Ascending aorta (tissue), 1 donor: ENCODE measurements around a stretch of chr7.

- PRO-cap, result no peak
Observed at GRCh38 chr7:45001732-45002757, 2.0 kb downstream of the CCM2 start.

DNA sequence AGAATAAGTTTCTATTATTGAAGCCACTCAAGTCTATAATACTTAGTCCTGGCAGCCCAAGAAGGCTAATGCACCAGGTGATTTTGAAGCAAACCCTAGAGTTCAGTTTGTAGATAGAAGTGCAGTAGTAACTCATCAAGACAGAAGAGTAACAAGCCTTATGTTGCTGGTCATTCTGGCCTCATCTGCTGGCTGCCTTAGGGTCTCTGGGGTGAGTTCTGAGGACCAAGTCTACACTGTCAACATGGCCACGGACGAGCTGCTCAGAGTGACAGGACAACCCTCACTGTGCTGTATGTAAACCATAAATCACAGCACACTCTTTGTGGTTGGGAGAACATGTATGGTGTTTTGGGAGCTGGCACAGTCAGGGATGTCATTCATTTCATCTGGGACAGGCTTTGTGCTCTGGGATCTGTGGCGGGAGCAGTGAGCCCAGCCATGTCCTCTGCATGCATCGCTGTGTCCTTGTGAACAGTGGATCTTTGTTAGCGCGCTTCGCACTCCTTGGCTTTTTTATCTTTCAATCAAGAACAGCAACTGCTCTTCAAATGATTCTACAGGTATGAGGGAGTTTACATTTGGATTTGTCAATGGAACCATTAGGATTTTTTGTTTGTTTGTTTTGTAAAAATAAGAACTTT, 7.0 kb downstream of the CCM2 start:
- PRO-cap, result no peak

DNA sequence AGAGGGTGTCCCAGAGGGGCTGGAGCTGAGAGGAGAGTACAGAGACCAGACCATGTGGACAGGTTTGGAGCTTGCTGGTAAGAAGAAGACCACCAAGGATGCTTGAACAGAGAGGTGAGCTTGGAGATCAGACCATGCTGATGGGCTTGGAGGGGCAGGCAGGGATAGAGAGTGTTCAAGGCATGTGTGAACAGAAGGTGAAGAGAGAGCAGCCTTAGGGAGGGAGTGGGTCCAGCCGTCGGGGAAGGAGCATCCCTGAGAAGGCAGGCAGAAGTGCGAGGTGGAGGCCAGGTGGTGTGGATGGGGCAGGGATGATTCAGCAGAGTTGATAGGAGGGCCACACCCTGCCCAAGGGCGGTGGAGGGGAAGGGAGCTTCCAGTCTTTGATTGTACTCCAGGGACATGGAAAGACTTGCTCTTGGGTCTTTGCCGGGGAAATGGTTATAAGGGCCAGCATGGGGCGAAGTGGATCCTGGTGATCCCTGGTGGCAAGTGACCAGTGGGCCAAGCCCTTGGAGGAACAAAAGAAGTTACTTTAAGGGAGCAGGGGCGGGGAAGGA, 83.6 kb downstream of the RAMP3 start:
- PRO-cap, result no peak

- PRO-cap, result no peak
Observed at GRCh38 chr7:45691037-45691422, 116.9 kb downstream of the ADCY1 start.

DNA sequence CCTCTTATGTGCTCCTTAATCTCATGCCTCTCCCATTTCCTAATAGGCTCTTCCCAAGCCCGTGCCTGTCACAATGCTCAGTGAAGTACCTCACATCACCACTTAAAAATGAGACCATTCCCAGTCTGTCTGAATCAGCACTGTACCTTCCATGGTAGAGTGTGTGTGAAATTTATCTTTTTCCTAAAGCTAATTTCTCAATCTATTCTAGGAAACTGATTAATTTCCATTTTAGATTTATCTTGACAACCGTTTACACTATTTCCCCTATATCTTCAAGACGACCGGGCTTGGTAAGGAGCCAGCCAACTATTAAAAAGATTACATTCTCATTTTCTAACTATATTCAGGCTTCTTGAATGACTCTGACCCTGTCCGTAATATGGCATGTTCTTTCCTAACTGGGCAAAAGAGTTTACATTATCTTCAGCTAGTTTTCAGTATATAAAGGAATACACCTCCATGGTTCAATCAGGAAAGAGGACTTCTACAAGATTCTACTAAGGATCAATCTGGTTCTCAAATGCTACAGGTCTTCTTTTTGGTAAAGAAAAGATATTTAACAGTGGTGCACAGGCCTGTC, 110.1 kb downstream of the CCDC201 start:
- PRO-cap, result no peak

DNA sequence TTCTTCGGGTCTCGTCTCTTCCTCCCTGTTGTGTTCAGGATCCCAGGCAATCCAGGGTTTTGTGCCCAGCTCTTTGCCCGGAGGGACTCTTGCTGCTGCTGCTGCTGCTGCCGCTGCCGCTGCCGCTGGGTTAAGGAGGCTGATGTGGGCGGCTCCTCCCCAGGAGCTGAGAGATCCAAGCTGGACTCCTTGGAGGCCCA, 6.9 kb downstream of the CCDC201 start:
- PRO-cap, result no peak

DNA sequence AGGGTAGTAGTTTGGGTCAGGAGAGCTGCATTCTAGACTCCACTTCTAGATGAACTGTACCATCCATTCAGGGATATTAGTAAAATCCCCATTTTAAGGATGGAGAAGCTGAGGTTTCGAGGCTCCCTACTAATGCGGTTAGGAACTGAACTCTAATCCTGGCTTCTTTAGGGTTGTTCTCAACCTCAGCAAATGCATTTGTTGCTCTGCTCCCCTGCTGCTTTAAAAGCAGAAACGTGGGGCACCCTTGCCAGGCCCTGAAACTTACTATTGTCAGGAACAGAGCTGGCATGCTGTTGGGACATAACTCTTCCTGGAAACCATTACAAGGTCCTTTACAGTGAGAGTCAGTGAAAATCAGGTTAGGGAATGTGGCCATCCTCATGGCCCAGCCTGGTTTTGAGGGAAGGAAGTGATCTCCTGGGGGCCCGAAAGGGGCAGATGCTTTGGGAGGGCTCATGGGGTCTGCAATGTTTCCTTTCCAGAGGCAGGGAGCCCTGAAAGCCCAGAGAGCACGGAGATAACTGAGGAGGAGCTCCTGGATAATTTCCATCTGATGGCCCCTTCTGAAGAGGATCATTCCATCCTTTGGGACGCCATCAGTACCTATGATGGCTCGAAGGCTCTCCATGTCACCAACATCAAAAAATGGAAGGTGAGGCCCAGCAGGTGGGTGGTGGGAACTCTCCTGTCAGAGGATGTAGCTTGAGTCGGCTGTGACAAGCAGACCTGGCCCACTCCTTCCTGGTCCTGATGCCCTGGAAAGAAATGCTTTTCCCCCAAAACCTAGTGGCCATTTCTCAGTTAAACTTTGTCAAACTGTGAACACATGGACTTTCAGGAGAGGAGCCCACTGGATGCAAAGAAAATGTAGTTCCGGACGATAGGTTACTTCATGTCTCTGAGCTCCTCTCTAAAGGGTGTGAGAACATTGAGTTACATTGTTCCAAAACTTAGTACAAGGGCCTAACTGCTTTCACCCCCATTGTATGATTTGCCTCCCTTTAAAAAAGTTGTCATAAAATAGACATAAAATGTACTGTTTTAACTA, 2.1 kb downstream of the IGFBP1 start:
- PRO-cap, result no peak

- PRO-cap, result no peak
Observed at GRCh38 chr7:45922841-45923250, 1.8 kb upstream of the IGFBP3 start.

DNA sequence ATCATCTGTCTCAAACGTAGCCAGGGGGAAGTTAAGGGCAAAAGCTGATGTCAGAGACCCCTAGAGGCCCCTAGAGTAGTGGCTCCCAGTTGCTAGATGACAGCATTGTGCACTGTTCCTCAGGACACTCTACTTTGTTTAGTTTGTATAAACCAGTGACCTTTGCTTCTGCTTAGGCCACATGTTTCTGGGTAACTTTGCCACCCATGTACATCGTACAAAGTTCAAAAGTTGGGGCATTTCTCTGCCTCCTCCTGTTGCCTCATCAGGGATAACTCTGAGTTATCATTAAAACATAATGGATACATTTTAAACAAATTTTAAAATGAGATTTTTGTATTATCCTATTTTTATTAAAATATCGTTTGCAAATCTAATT, 233.4 kb upstream of the IGFBP3 start:
- PRO-cap, result no peak

DNA sequence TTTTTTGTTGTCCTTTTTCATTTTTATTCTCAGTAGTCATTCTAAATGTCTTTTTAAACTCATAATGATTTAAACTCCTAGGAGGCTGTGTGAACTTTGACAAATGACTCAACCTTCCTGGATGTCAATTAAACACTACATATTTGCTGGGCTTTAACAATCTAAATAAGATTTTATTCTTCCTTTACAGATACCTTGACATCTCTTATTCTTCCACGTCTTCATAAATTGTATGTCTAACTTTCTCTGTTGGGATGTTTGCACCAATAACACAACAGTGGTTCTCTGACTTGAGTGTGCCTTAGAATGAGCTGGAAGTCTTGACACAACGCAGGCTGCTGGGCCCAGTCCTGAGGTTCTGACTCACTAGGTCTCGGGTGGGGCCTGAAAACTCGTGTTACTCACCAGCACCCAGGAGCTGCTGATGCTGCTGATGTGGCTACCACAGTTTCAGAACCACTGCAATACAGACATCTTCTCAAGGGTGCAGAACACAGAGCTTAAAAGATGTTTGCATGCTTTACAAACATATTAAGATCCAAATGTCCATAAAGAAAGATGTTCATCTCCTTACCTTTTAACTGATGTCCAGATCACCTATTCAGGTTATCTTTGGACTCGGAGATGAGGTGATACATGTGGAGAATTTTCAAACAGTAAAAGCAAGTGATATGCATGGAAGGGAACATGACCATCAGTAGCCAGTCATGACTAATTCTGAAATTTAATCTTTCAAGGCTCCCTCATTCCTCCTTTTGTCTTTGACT, 565.8 kb upstream of the IGFBP3 start:
- PRO-cap, result bidirectional peak, plus-strand start at position 469 of the sequence, minus-strand start at position 303 of the sequence

DNA sequence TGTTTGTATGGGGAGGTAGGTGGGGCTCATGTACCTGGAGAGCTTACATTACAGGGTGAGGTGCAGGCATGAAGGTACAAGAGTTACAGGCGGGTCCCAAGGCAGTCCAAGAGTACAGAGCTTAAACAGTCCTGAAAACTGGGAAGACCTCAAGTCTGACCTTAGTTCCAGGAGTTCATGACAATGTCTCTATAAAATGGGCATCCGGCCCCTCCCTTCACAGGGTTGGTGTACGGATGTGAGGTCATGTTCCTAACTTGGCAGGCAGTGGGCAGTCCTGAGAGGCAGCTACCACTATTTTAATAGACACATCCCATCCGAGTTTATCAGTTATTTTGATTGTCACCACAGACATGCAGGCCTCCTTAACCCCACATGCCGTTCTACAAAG, 647.4 kb upstream of the IGFBP3 start:
- PRO-cap, result no peak

DNA sequence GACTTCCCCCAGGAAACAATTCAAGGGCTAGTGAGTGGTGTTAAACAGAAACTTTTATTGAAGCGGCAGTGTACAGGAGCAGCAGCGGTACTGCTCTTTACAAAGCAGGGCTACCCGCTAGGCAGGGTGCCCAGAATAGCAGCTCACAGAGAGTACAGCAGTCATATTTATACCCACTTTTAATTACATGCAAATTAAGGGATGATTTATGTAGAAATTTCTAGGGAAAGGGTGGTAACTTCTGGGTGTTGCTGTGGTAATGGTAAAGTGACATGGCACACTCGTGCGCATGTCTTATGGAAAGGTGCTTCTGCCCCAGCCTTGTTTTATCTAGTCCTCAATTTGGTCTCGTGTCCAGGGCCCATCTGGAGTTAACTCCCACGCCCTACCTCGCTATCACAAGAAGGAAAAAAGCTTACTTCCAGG, 612.0 kb downstream of the TNS3 start:
- PRO-cap, result no peak

DNA sequence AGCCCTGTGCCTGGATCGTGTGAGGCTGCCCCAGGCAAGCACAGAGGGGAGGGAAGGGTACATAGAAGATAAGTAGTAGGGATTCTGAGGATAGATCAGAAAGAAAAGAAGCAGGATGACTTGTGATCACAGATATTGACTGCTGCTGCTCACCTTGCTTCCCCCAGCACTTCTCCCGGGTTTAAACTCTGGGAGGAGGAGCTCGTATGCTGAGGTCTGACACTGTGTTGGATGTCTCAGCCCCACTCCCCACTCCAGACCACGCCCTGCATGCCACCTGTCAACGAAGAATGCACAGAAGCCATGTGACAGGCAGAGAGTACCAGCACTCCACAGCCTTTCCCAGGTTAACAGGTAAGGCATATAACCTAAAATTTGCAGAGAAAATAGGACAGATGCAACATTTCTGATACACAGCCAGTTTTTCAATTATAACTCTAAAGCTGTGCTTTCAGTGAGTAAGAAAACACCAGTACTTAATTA, 388.9 kb downstream of the TNS3 start:
- PRO-cap, result no peak

DNA sequence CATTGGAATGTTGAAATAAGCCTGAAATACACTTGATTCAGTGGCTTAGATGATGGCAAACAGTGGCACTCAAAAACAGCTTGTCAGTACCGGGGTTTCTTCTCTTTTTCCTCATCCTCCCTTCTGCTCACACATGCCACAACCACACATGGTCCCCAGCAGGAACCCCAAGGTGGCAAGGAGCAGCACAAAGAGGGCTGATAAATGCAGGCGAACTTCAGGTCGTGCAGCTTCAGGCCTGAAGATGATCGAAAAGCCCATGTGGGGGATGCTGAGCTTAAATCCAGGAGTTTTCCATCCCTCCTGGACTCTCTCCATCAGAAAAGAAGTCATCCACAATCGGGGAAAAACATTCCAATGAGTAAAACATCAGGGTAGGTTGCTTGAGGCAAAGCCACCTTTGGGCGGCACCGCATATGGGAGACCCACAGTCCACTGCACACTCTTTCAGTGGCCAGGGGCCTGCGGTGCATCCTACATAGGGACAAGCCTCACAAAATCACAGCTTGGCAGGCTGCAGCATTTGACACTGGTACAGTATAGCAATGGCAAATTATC, 305.1 kb downstream of the TNS3 start:
- PRO-cap, result no peak

DNA sequence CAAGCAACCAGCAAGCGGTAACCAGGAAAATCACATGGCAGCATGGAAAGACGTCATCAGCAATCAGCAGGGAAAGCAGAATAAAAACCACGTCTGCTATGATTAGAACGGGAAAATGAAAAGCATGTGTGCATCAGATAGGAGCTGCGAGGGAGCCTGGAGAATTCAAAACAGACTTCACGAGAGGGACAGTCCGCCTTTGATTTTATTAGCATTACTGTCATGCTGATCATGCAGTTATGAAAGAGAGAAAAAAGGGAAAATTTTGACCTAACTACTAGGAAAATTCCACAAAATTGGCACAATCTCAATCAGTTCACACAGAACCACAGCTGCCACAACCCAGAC, 296.1 kb downstream of the TNS3 start:
- PRO-cap, result no peak

DNA sequence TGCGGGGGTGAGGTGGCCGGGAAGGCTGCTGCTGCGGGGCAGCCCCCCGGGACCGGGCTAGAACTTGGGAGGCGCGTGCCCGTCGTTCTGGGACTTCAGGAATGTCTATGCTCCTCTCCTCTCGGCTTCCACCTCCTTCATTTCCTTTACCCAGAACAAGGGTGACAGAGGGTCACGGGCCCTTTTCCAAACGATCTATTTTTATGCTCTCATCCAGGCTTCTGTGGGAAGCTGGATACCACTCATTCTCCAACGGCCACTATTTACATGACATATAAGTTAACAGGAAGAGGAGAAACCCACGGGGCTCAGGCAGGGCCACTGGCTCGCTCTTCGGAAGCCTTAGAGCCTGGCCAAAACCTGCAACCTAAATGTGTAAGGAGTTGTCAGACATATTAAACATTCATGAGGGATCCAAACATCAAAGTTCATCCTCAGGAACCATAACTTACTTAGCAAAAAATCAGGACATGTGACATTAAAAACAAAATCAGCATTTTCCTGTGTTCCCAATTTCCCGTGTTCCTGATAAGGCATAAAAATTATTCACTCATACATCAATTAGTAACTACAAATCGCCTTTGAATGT, 266.5 kb downstream of the TNS3 start:
- PRO-cap, result no peak

- PRO-cap, result no peak
Observed at GRCh38 chr7:47340490-47341218, 241.3 kb downstream of the TNS3 start.

DNA sequence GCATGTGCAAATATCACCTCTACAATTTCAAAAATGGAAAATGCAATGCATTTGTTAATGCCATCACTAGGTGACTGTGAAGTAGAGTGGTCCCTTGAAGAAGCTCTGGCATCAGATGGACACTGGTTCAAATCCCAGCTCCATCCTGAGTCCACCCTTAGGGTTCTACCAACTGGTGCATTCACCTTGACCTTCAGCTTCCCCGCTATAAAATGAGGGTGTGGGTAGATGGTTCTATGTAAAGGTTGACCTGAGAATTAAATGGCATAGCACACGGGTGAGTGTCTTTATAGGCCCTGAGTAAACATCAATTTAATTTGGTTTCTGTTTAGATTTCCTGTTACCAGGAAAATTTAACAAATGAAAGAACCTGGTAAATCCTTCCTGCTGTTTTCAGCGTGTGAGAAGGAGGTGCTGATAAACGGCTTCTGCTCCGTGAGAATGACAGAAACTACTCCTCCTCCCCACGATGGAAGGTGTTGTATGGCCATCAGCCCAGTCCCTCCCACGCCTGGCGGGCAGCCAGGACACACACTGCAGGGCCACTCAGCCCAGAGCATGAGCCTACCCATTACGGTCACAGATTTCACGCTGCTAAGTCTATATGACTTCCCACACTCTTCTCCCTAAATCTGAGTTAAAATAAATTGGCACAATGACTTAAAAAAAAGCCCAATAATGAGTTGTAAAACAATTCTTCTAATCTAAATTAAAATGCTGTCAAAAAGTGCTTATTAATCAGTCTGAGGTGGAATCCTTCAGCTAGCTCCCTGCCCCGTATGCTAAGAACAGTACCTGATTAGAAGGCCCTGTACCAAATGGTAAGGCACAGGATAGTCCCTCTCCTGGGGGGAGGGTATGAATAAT, 210.0 kb downstream of the TNS3 start:
- PRO-cap, result no peak

DNA sequence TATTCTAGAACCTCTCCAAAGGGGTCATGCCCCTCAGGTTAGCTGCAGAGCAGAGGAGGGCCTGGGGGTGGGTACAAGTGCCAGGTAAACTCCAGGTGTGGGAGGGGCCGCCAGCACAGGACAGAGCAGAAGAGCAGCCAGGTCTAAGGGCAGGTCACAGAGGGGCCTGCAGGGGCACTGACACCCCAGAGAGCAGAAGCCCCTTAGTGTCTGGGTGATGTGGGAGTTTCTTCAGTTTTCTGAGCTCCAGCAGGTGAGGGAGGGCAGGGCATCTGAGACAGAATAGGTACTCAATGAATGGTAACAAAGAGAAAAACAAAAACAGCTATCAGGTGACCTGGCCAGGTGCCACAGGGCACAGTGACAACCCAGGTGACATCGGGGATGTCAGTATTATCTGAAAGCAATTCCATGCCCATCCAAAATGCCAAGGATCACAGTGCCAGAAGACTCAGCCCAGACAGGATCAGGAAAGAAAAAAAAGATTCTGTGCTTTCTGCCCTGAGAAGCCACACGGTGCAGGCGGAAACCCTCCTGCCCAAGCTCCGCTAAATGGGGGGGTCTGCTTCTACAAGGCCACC, 104.5 kb downstream of the TNS3 start:
- PRO-cap, result no peak

GRCh38 chr7:47485035-47485987, 96.6 kb downstream of the TNS3 start:
- PRO-cap, result no peak